Adrenal gland (tissue), 7 donors: ENCODE measurements around a stretch of chr2.

GRCh38 chr2:148704188-148705157 lies 59.9 kb downstream of the EPC2 start:
- PRO-cap, 3 experiments, result no peak in any of the 3 experiments
- RAMPAGE, long total RNA, 4 experiments, result no peak in any of the 4 experiments
- RRBS, result no CpG with 5 or more reads among the region's 3 CpGs

DNA sequence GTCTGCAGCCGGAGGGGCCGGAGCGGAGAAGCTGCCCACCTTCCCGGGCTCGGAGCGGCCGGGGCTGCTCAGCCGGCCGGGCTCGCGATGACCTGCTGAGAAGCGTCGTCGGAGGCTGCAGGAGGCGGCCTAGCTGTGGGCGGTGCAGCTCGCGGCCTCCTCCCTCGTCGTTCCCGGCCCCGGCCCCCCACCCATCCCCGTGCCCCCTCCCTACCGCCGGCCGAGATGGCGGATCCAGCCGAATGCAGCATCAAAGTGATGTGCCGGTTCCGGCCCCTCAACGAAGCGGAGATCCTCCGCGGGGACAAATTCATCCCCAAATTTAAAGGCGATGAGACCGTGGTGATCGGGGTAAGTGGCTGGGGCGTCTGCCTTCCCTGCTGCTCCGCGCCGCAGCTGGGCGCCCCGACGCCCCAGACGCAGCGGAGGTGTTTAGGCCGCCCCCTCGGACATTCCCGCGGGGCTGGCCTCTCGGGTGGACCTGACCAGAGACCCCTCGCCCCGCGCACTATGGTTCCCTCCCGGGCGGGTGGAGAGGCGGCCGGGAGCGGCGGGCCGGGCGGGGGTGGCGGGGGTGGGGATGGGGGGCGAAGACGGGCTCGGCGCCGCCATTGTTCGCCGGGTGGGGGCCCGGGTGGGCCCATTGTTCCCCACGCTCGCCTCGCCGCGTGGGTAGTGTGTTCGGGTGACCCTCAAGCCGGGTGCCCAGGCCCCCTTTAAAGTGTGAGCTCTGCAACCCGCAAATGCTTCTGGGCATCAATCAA lies 548 bp downstream of the KIF5C start:
- PRO-cap, 3 experiments, result no peak in any of the 3 experiments
- RAMPAGE, long total RNA, 4 experiments, result no peak in any of the 4 experiments
- RRBS, result 3% methylated on average over 29 of the region's 79 CpGs

DNA sequence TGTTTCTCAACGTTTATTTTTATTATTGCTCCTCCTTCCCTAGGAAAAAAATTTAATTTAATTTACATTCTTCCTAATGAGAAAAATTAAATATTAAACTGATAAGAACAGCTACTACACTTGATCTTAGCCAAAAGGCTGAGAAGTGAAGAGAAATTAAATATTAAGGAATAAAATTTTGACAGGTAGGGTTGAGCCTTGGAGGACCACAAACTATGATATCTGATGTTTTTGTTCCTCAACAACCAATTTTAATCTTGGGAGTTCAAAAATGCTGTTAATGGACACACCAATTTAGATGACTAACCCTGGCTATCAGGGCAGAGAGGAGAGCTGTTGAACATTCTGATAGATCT lies 35.2 kb downstream of the LYPD6 start:
- PRO-cap, 3 experiments, result no peak in any of the 3 experiments
- RAMPAGE, long total RNA, 4 experiments, result no peak in any of the 4 experiments
- RRBS, result no CpG with 5 or more reads among the region's 1 CpG

DNA sequence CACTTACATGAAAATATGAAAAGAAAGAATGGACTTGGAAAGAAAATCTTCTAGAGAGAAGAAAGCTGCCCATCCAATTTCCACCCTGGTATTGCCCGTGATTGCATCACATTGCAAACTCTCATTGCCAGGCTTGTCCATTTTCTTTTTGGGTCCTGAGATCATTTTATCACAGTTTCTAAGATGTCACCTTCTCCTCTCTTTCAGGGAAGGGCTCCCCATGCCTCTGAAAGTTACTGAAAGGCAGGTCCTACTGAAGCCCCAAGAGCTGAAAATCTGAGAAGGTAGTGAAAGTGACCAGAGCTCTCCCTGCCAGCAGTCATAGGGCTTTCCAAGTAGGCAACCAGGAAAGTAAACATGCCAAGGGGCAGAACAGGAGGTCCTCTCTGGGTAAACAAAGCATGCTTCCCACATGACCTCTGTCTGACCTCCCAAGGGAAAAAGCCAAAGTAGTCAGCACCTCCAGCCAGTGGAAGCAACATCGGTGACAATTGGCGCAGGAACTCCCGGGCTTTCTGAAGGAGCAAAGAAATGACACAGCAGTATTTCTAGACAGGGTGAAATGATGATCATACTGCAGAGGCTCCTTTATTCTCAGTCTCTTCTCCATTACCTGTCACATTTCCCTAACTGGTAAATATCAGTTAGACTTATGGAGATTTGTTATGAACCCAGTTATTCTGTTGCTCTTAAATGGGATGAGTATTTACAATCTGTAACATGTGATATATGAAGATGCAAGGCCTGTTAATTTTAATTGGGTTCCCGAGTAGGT lies 321.2 kb downstream of the RND3 start:
- PRO-cap, 3 experiments, result no peak in any of the 3 experiments
- RAMPAGE, long total RNA, 4 experiments, result no peak in any of the 4 experiments
- RRBS, result no CpG with 5 or more reads among the region's 5 CpGs

DNA sequence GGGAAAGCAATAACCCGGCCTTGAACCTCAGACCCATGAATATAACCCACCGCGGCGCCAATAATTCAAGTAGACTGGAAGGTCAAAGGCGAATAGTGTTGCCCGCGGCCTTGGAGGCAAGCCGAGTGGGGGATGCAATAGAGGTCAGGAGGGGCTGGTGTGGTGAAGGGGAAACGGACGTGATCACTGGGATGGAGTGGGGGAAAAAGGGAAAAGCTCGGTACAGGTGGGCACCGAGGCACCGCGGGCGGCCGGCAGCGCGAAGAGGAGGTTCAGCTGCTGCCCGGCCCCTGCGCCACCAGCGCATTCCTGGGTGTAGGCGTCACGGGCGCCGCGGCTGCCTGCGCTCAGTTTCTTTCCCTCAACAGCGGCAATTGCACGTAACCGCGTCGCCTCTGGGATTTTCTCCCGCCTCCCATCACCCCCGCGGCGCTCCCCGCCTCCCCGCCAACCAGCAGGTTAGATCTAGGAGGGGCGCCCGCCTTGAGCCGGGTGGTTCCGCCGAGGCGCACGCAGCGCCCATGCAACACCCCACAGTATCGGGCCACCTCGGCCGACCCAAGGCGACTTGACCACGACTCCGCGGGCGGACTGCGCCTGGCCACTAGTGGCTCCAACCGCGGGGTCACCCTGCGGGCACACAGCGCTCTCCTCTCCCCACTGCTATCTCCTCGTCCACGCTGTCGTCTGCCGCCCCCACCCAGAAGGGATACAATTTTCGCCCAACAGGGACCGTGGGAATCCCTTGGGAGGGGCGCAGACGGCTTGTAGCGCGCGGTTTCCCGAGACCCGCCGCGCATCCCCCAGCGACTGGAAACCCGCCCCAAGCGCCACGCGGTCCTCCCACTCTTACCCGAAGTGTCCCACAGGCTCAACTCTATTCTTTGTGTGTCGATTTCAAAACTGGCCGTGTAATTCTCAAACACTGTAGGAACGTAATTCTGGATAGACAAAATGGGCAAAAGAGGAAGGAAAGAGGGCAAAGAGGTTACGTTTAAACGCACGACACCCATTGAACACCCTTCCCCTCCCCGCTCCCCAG lies 1.3 kb downstream of the RND3 start:
- PRO-cap, 3 experiments, result peak in 3 of 3 experiments; most common plus-strand start position 350 of the sequence (in 3); most common minus-strand start position 311 of the sequence (in 3)
- RAMPAGE, long total RNA, 4 experiments, result no peak in any of the 4 experiments
- RRBS, result 2% methylated on average over 1 of the region's 87 CpGs

DNA sequence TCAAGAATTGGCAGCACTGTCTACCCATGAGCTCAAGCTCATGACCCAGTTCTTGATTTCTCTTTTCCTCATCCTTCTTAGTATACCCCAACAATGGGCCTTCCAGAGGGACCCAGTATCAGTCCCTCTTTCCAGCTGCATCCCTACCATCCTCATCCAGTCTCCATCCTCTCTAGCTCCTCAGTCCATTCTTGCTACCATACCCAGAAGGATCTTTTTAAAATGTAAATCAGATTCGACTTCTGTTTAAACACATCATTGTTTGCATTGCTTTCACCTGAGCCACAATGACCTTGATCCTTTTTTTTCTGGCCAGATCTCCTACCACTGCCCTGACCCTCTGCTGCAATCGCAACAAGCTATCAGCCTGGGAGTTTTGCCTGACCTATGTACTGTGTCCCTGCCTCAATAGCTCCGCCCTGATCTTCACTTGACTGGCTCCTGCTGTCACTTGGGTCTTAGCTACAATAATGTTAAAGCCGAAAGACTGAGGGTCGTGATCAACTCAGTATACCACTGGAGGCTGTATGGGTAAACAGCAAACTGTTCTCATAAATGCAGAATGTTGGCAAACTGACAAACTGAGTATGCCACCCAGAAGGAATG lies 2.5 kb upstream of the RBM43 start:
- PRO-cap, 3 experiments, result no peak in any of the 3 experiments
- RAMPAGE, long total RNA, 4 experiments, result no peak in any of the 4 experiments
- RRBS, result no CpG with 5 or more reads among the region's 5 CpGs

- PRO-cap, 3 experiments, result no peak in any of the 3 experiments
- RAMPAGE, long total RNA, 4 experiments, result no peak in any of the 4 experiments
- RRBS, result no CpG with 5 or more reads among the region's 2 CpGs
Measured at GRCh38 chr2:151813853-151814462, 14.3 kb downstream of the ARL5A start.

- PRO-cap, 3 experiments, result peak in 3 of 3 experiments; most common plus-strand start chr2:152098194 (in 2); most common minus-strand start chr2:152098183 (in 3)
- RAMPAGE, long total RNA, 4 experiments, result no peak in any of the 4 experiments
- RRBS, result 2% methylated on average over 27 of the region's 45 CpGs
Measured at GRCh38 chr2:152097300-152098273, 1.3 kb downstream of the CACNB4 start.

DNA sequence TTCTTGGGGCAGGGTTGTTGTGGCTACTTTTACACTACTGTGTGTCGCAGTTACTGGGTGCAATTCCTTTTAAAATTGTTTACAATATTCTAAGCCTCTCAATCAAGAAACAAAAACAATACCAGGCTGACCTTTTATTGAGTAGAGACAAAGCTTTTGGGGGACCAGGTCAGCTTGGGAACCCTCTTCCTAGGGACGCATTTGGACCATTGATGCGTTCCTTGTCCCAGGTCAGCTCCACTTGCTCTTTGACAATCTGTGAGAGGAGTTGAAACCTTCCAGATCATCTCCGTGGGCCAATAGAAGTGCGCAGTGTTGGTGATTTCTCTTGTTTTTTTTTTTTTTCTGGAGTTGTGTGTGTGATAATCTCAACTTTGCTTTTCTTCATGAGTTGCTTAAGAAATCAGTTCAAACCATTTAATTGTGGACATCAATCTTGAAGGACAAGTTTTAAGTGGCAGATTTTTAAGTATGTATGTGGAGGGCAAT lies 2.8 kb downstream of the FMNL2 start:
- PRO-cap, 3 experiments, result no peak in any of the 3 experiments
- RAMPAGE, long total RNA, 4 experiments, result no peak in any of the 4 experiments
- RRBS, result no CpG with 5 or more reads among the region's 5 CpGs

DNA sequence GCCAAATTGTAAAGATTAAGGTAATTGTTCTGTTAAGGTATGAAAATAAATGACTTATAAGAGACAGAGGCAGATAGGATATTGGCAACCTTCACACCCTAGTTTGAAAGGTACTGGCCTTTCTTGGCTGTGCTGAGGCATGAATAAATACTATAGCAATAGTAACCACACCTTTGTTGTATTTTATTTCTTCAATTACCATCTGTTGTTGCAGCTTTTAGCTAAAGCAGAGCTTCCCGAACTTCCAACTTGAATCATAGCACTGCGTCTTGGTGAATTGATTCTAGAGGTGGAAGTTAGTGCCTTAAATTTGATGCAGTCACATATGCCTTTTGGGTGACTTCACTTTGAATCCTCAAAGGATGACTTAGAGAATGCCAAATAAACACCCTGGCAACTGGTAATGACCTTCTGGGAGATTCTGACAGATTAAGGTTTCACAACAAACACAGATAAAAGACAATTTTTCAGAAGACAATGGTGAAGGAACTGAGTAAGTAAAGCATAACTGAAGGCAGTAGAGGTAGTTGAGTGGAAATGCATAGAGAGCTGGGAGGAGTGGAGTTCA lies 56.0 kb downstream of the FMNL2 start:
- PRO-cap, 3 experiments, result peak in 2 of 3 experiments; most common plus-strand start position 470 of the sequence (in 2)
- RAMPAGE, long total RNA, 4 experiments, result start-site peak on the plus strand in 1 of 4 experiments, centred at position 339 of the sequence, 11 reads per replicate
- RRBS, result no CpG with 5 or more reads among the region's 2 CpGs

- PRO-cap, 3 experiments, result no peak in any of the 3 experiments
- RAMPAGE, long total RNA, 4 experiments, result no peak in any of the 4 experiments
- RRBS, result no CpG with 5 or more reads among the region's 10 CpGs
Measured at GRCh38 chr2:152558992-152559669, 158.1 kb downstream of the PRPF40A start.

DNA sequence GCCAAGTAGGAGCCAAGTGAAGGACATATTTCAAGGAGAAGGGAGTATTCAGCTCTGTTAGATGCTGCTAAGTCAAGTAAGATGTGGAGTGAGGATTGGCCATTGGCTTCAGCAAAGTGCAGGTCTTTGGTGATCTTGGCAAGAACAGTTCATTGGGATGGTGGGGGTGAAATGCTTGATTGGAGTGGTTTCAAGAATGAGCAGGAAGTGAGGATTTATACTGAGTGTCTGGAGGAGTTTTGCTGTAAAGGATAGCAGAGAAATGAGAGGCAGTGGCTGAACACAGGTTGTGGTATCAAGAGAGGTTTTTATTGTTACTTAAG lies 139.7 kb downstream of the PRPF40A start:
- PRO-cap, 3 experiments, result no peak in any of the 3 experiments
- RAMPAGE, long total RNA, 4 experiments, result no peak in any of the 4 experiments

DNA sequence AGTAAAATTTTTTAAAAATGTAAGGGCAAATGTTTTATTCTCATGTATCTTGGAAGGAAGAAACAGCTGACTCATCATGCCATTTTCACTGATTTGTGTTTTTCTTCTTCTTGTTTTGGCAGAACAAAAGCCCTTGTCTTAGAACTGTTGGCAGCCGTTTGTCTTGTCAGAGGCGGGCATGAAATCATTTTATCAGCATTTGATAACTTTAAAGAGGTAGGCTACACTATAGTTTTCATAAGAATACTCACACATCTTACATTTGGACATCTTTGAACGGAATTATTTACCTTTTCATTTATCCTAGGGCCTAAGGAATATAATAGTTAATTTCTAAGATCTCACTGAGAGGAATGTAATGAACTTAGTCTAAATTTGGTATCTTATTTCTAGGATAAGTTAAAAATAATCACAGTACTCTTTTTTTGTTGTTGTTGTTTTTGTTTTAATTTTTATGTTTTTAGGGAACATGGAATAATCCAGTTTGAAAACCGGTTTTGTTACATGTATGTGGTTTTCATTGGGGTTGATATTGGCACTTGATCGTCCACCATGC lies 136.3 kb downstream of the PRPF40A start:
- PRO-cap, 3 experiments, result no peak in any of the 3 experiments
- RAMPAGE, long total RNA, 4 experiments, result no peak in any of the 4 experiments
- RRBS, result no CpG with 5 or more reads among the region's 5 CpGs

DNA sequence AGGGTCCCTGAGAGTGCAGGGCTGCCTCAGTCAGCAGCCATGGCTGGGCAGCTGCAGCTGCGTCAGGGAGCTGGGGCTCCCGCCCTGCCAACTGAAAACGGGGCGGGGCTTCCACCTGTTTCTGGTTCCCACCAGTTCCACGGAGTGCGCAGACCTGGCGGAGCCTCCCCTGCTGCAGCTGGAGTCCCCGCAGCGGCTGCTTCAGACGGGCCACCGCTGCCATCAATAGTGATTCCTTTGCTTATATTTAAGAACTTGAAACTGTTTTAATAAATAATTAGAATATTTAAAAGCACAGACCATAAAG lies 30.6 kb upstream of the RPRM start:
- PRO-cap, 3 experiments, result no peak in any of the 3 experiments
- RAMPAGE, long total RNA, 4 experiments, result no peak in any of the 4 experiments
- RRBS, result no CpG with 5 or more reads among the region's 11 CpGs

GRCh38 chr2:154449815-154450403 lies 248.6 kb upstream of the KCNJ3 start:
- PRO-cap, 3 experiments, result no peak in any of the 3 experiments
- RAMPAGE, long total RNA, 4 experiments, result no peak in any of the 4 experiments
- RRBS, result no CpG with 5 or more reads among the region's 2 CpGs

- PRO-cap, 3 experiments, result peak in 2 of 3 experiments; most common plus-strand start chr2:154791665 (in 2)
- RAMPAGE, long total RNA, 4 experiments, result no peak in any of the 4 experiments
- RRBS, result no CpG with 5 or more reads among the region's 1 CpG
Measured at GRCh38 chr2:154791387-154791958, 93.0 kb downstream of the KCNJ3 start.

DNA sequence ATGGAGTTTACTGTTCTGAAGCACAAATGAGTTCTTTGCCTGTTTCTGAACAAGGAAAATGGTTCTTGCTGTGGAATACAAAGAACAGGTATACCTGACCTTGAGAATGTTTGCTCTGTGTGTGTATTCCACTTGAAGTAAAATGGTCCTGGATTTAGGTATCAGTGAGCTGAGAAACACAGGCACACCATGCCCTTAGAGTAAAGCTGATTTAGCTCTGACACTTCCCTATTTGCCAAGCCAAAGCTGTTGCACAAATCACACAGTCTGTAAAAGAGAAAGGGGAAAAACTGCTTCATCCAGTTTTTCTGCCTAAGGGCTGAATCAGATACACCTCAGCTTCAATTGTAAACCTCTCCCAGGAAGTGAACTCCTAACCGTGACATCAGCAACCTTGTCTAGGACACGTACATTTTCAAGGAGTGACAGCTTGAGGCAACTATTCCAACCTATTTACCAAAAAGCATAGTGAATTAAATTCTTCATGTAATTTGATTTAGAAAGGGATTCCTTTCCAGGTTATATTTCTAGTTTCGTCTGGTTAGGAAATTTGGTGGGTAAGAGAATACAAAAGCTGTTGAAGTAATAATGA lies 150.4 kb downstream of the NR4A2 start:
- PRO-cap, 3 experiments, result no peak in any of the 3 experiments
- RAMPAGE, long total RNA, 4 experiments, result no peak in any of the 4 experiments
- RRBS, result no CpG with 5 or more reads among the region's 3 CpGs

- PRO-cap, 3 experiments, result peak in 1 of 3 experiments; most common minus-strand start chr2:156343118 (in 1)
- RAMPAGE, long total RNA, 4 experiments, result no peak in any of the 4 experiments
- RRBS, result no CpG with 5 or more reads among the region's 16 CpGs
Measured at GRCh38 chr2:156342817-156343247, 10.3 kb upstream of the NR4A2 start.

- PRO-cap, 3 experiments, result peak in 3 of 3 experiments; most common minus-strand start chr2:156401221 (in 3)
- RAMPAGE, long total RNA, 4 experiments, result no peak in any of the 4 experiments
- RRBS, result no CpG with 5 or more reads among the region's 9 CpGs
Measured at GRCh38 chr2:156400947-156401333, 35.2 kb upstream of the GPD2 start.

GRCh38 chr2:156534921-156535601 lies 98.9 kb downstream of the GPD2 start:
- PRO-cap, 3 experiments, result no peak in any of the 3 experiments
- RAMPAGE, long total RNA, 4 experiments, result no peak in any of the 4 experiments
- RRBS, result no CpG with 5 or more reads among the region's 2 CpGs